Pericardium (tissue), 1 donor: ENCODE data around the genes SLC12A9 and PLOD3.

DNA sequence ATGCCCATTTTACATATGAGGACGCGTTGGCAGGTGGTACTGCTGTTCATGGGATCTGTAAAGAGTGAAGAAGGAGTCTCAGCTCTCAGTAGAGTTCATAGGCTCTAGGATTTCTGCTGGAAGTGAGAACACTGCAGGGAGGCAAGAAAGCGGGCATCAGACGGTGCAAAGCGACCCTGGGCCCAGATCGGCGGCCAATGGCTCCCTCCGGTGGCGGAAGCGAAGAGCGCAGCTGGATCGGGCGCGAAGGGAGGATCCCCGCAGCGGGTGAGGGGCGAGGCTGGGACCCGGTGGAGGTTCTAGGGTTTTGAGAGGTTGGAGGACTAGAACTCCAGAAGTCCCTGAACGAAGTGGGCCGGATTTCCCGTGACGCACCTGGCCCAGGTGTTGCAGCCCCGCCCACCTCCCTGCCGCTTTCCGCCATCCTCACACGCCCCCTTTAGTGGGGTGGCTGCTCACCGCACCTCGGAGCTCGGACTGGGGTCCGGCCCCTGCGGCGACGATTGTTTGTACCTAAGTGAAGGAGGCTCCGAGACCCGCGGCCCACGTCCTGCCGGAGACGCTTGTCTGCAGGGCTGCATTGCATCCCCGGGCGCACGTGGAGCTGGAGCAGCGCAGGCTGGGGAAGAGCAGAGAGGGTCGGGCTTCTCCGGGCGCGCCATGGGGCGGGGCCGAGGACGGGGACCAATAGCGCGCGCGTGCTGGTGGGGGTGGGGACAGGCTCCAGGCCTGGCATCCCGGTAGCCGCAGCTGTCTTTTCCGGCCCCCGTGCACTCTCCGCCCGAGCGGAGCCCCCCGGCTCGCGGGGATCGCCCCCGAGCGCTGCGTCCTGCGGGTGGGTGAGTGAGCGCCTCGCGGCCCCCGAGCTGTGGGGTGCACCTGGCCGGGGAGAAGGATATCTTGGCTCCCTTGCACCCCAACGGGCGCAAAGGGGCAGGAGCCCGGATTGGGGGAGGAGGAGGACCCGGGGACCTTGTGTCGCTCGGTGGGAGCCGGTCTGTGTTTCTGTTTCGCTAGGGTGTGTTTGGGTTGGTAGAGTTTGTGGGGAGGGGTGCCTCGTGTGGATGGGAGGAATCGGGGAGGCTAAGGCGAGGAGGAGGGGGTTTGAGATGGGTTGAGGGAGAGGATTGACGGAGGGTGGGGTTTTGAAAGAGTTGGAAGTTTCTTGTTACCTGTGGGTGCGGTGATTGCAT is at the start of gene SLC12A9:
SLC12A9 (plus strand) TSS at position 713 of the 1,193 bp plus-strand sequence.
- RRBS = 2% methylated on average over 43 of the region's 87 CpGs

DNA sequence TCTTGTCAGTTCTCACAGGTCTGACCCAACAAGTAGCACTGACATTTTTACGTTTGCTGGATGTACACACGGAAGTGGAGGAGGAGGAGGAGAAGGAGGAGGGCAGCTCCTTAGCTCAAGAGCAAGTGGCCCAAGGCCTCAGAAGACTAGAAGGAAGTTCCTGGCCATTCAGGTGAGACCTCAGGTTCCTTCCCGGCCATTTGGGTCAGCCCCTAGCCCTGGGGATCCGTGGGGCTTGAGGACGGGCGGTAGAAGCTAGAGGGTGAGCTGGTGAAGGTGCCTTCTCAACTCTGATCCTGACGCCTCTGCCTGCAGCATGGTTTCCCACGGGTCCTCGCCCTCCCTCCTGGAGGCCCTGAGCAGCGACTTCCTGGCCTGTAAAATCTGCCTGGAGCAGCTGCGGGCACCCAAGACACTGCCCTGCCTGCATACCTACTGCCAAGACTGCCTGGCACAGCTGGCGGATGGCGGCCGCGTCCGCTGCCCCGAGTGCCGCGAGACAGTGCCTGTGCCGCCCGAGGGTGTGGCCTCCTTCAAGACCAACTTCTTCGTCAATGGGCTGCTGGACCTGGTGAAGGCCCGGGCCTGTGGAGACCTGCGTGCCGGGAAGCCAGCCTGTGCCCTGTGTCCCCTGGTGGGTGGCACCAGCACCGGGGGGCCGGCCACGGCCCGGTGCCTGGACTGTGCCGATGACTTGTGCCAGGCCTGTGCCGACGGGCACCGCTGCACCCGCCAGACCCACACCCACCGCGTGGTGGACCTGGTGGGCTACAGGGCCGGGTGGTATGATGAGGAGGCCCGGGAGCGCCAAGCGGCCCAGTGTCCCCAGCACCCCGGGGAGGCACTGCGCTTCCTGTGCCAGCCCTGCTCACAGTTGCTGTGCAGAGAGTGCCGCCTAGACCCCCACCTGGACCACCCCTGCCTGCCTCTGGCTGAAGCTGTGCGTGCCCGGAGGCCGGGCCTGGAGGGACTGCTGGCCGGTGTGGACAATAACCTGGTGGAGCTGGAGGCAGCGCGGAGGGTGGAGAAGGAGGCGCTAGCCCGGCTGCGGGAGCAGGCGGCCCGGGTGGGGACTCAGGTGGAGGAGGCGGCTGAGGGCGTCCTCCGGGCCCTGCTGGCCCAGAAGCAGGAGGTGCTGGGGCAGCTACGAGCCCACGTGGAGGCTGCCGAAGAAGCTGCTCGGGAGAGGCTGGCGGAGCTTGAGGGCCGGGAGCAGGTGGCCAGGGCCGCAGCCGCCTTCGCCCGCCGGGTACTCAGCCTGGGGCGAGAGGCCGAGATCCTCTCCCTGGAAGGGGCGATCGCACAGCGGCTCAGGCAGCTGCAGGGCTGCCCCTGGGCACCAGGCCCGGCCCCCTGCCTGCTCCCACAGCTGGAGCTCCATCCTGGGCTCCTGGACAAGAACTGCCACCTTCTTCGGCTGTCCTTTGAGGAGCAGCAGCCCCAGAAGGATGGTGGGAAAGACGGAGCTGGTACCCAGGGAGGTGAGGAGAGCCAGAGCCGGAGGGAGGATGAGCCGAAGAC is 2.3 kb downstream of the TRIM56 start:
- RRBS = 83% methylated on average over 24 of the region's 78 CpGs

- RRBS = no CpG with 5 or more reads among the region's 10 CpGs
These were observed 5.7 kb downstream of the TRIM56 start for GRCh38 chr7:101090884-101091508.

GRCh38 chr7:101094401-101094663 is 9.1 kb downstream of the TRIM56 start:
- RRBS = no CpG with 5 or more reads among the region's 5 CpGs

DNA sequence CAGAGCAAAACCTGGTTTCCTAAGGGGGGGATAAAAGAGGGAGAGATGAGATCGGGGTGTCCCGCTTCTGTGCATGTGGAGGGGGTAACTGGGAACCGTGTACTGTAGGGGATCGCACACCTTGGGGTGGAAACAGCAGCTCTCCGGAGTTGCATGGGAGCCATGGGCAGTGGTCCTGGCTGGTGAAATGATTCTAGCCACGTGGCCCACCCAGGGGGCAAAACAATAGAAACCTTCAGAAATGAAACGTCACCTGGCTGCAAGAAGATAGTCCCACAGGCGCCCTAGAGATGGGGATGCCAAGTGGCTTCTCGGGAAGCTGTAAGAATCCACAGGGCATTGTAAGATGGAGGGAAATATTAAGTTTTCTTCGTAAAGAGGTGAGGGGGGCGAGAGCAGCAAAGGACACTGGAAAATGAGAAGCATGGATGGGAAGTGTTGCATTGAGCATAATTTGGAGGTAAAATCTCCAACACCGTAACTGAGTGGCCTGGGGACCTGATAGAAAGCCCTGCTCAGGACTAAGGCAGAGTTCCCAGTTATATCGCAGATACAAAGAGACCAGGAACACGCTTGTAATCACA is 10.2 kb downstream of the TRIM56 start:
- RRBS = no CpG with 5 or more reads among the region's 14 CpGs

DNA sequence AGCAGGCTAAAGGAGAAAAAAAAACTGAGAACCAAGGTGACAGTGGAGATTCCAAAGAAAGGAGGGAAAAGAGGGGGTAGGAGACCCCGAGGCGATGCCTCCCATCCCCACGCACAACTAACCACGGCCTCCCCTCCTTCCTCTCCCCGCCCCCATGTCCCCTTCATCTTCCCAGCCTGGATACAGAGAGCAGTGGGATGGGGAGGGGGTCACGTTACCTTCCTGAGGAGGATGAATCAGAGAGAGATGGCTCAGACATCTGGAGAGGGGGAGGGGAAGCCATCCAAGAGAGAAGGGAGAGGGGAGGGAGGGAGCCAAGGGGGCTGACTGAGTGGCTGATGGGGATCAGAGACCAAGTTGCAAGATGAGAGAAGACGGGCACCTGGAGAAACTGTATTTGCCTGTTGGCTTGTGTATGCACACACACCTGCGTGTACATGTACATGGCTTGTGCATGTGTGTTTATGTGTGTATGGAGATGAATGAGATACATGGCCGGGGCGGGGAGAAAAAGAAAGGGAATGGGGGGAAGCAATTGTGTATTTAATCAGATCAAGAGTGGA is 2.0 kb upstream of the VGF start:
- RRBS = no CpG with 5 or more reads among the region's 10 CpGs

GRCh38 chr7:101201670-101202719 is 1.2 kb upstream of the MOGAT3 start:
- RRBS = 9% methylated on average over 31 of the region's 79 CpGs

DNA sequence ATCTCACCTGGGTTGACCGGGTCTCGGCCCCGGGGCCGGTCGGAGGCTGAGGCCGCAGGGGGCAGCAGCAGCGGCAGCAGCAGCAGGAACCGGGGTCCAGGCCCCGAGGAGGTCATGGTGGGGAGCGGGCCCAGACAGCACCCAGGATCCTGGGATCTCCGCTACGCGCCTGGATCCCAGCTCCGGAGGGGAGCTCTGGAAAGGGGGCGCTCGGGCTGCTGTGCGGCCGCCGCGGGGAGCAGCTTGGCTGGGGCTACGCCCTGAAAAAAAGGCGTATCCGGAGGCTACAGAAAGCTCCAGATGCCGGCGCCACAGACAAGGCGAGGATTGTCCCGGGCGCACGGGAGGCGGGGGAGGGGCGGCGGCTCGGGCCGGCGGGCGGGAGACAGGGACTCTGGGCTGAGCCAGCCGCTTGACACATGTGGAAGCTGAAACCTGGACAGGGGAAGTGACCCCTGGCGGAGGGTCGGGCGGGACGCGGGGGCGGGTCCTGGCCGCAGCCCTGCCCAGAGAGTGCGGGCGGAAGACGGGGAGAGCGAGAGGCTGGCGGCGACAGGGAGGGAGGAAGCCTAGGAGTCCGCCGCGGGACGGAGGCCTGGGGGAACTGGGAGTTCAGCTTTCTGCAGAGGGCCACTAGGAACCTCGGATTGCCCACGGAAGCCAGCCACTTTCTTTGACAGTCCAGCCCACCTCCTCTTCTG is at the start of gene PLOD3:
PLOD3 (minus strand) TSS at position 423 of the 701 bp plus-strand sequence.
- RRBS = 3% methylated on average over 22 of the region's 56 CpGs

GRCh38 chr7:101537177-101537589 is 91.9 kb downstream of the MYL10 start:
- RRBS = 44% methylated on average over 4 of the region's 8 CpGs

- RRBS = 93% methylated on average over 5 of the region's 14 CpGs
These were observed 72.2 kb upstream of the MYL10 start for GRCh38 chr7:101701126-101701837.

DNA sequence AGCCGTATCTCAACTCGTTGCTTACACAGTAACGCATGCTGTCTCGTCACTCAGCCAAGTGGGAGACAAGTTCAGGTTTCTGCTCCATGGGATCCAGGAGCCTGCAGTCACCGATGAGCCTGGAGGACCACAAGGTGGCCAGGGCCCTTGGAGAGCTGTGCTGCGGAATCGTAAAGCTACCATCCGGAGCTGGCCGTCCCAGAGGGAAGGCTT is 7.8 kb downstream of the CUX1 start:
- RRBS = no CpG with 5 or more reads among the region's 9 CpGs

DNA sequence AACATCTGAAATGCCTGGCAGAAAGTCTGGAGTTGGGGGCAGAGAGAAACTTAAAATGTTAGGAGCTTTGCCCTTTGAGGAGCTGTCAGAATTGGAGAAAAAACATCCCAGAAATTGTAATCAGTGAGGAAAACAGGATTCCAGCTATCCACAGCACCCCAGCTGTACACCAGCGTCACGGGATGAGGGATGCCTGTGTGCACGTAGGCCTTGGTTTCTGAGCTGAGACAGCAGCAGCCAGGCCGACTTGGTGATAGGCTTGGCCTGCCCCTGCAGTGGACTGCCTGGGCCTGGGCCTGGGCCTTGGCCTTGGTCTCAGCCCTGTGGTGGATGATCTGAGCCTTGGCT is 93.4 kb downstream of the CUX1 start:
- RRBS = no CpG with 5 or more reads among the region's 4 CpGs

DNA sequence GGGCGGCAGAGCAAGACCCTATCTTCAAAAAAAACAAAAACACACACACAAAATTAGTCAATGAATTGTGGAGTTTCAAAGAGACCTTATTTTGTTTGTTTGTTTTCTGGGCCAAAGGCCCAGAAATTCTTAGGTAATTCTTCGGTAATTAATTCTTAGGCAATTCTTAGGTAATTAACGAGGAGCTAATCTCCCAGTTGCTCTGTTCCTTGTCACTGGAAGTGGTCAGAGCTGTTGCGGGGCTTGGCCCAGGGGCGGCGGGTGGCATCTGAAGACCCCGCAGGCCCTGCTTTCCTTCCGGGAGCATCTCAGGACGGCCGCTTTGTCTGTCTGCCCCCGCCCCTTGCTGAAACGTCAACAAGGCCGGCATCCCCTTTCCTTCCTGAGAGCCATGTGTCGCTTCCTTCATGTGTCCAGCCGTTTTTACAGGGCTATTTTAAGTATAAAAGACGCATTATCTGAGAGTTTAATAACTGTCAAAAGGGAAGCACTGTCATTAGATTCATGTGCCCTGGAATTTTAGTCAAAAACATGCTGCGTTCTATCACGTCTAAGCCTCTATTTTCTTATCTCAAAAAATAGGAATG is 110.3 kb downstream of the CUX1 start:
- RRBS = 12% methylated on average over 6 of the region's 18 CpGs

DNA sequence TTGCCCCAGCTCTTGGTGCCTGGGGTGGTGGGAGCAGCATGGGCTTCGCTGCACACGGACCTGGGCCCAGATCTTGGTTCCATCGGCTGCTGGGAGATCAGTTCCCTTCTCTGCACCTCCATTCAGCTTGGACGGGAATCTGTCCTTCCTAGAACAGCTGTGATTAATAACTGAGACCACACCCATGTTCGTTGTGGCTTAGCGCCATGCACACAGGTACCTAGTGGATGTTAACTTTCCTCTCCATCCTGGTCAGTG is 125.3 kb downstream of the CUX1 start:
- RRBS = no CpG with 5 or more reads among the region's 6 CpGs

DNA sequence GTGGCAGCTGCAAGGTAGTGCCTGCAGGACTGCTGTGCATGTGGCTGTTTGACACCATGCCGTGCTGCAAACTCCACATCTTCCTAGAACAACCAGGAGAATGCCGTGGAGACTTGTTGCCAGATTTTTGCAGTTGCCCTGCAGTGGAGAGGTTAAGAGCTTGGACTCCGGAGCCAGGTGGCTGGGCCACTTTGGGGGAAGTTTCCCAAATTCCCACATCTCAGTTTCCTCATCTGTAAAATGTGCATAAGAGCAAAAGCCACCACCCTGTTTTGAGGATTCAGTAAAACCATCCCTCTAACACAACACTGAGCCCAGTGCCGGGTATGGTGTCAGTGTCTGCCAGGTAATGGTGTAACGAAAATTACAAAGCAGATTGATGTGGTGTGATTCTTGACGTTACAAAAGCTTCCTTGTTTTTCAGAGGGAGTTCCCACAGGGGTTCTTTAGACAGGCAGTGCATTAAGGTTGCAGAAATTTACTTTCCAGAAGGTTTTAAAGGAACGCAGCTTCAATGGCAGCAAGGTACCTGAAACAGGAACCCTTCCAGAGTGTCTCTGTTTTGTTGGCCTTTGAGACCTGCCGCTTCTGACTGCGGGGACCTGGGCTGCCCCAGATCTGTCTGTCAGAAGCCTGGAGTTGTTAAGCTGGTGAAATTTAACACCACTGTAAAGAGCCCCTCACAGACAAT is 168.2 kb downstream of the CUX1 start:
- RRBS = no CpG with 5 or more reads among the region's 9 CpGs

- RRBS = no CpG with 5 or more reads among the region's 7 CpGs
These were observed 189.4 kb upstream of the SH2B2 start for GRCh38 chr7:102097308-102097639.

- RRBS = no CpG with 5 or more reads among the region's 10 CpGs
These were observed 184.9 kb upstream of the SH2B2 start for GRCh38 chr7:102101802-102102113.

- RRBS = no CpG with 5 or more reads among the region's 3 CpGs
These were observed 165.1 kb upstream of the SH2B2 start for GRCh38 chr7:102121661-102121860.

- RRBS = no CpG with 5 or more reads among the region's 17 CpGs
These were observed 13.9 kb upstream of the PRKRIP1 start for GRCh38 chr7:102381979-102382957.

- RRBS = no CpG with 5 or more reads among the region's 7 CpGs
These were observed 6.1 kb upstream of the PRKRIP1 start for GRCh38 chr7:102390053-102390507.